ENCODE measurements around a stretch of chr13.

- RAMPAGE, long total RNA = no peak
- RRBS = no CpG with 5 or more reads among the region's 32 CpGs
Observed at GRCh38 chr13:113451871-113452676, 1.2 kb downstream of the ADPRHL1 start.

- RAMPAGE, long total RNA = no peak
- RRBS = 96% methylated on average over 2 of the region's 26 CpGs
Observed at GRCh38 chr13:113549117-113549915, 35.2 kb upstream of the TFDP1 start.

GRCh38 chr13:113658268-113658697 lies 285 bp upstream of the ATP4B start:
- RAMPAGE, long total RNA = no peak
- RRBS = 58% methylated on average over 16 of the region's 22 CpGs

- RAMPAGE, long total RNA = no peak
- RRBS = no CpG with 5 or more reads among the region's 17 CpGs
Observed at GRCh38 chr13:113670225-113670718, 3.3 kb downstream of the GRK1 start.

DNA sequence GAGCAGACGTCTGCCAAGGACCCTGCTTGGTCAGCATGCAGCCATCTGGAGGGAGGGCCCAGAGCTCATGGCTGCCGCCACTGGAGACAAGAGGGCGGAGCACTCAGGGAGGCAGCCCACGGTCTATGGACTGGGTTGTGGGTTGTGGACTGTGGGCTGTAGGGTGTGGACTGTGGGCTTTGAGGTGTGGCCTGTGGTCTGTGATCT lies 31.9 kb upstream of the TMEM255B start:
- RAMPAGE, long total RNA = no peak
- RRBS = no CpG with 5 or more reads among the region's 4 CpGs

DNA sequence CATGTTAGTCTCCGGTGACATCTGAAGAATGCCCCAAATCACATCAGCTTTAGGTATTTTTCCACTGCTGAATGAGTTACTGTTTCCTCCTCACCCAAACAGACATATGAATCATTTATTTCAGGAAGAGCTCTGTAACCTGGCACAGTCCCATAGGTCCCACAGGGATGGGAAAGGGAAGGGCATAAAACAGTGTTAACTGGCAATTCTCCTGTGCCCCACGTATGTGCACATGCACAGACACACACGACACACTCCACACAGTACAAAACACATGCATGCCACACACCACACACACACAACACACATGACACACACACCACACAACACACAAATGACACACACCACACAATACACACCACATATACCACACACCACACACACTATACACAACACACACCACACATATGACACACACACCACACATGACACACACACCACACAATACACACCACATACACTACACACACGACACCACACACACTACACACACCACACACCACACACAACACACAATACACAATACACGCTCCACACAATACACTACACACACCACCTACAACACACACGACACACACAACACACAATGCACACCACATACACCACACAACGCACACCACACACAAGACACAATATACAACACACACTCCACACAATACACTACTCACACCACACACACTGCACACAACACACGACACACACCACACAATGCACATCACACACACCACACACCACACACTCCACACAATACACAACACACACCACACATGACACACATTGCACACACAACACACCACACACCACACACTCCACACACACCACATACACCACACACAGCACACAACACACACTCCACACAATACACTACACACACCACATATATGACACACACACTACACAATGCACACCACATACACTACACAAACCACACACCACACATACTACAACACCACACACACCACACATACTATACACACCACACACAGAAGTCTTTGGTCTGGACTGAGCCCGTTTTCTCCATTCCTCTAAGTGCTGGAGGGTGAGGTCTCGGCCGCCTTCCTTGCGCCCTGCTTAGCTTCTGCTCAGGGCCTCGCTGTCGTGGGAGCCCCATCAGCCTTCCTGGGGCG lies 15.6 kb downstream of the TMEM255B start:
- RAMPAGE, long total RNA = no peak
- RRBS = no CpG with 5 or more reads among the region's 15 CpGs

DNA sequence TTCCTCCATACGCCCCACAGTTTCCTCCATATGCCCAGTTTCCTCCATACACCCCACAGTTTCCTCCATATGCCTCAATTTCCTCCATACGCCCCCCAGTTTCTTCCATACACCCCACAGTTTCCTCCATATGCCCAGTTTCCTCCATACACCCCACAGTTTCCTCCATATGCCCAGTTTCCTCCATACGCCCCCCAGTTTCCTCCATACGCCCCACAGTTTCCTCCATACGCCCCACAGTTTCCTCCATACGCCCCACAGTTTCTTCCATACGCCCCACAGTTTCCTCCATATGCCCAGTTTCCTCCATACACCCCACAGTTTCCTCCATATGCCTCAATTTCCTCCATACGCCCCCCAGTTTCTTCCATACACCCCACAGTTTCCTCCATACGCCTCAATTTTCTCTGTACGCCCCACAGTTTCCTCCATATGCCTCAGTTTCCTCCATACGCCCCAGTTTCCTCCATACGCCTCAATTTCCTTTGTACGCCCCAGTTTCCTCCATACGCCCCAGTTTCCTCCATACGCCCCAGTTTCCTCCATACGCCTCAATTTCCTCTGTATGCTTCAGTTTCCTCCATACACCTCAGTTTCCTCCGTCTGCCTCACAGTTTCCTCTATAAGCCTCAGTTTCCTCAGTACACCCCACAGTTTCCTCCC lies 22.2 kb downstream of the GAS6 start:
- RAMPAGE, long total RNA = no peak
- RRBS = no CpG with 5 or more reads among the region's 17 CpGs

GRCh38 chr13:113844995-113845990 lies 18.6 kb downstream of the GAS6 start:
- RAMPAGE, long total RNA = no peak
- RRBS = 23% methylated on average over 2 of the region's 23 CpGs

DNA sequence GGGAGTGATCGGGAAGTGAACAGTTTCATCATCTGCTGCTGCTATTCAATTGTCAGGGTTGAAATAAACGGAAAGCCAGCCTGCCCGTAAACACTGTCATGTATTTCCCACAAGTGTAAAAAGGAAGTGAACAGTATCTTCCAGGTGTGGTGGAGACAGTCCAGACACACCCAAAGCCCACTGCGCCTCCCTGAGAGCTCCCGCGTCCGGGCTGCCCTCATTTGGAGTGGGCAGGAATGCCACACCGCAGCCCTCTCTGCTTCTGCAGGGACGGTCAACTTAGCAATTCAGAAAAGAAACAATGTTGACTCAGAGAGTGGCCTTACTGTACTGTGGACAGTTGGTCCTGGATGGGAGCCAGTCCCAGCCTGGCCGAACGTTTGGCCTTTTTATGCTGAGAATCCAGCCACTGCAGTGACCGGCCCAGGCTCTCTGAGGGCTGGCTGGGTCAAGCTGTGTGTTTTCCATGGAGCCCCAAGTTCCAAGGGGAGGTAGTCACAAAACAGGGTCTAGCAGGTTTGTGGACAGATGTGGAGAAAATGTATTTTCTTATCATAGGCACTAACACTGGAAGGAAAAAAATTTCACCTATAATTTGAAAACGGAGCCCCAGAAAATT lies 7.2 kb downstream of the GAS6 start:
- RAMPAGE, long total RNA = no peak
- RRBS = no CpG with 5 or more reads among the region's 13 CpGs

- RAMPAGE, long total RNA = no peak
- RRBS = no CpG with 5 or more reads among the region's 18 CpGs
Observed at GRCh38 chr13:113881592-113882669, 18.1 kb upstream of the GAS6 start.

DNA sequence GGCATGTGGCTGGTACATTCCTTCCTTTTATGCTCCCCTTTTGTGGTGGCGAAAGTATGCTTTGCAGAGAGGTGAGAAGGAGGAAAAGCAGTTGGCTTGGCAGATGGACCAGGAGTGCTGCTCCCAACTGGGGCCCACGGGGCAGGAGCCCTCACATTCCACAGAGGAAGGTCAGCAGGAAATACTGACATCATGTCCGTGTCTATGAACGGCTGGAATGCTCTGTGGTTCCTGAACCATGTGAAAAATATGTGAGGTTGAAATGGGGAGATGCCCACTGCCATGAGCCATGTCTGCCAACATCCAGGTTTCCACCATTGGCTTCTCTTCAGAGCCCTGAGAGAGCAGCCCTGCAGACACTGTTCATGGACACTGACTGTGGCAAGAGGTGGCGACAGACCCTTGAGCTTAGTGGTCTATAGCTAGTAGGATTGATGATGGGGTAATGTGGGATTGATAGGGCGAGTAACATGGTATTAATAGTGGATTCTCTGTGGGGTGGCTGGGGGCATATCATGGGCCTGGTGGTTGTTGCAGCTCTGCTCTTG lies 33.4 kb upstream of the GAS6 start:
- RAMPAGE, long total RNA = no peak
- RRBS = no CpG with 5 or more reads among the region's 6 CpGs

DNA sequence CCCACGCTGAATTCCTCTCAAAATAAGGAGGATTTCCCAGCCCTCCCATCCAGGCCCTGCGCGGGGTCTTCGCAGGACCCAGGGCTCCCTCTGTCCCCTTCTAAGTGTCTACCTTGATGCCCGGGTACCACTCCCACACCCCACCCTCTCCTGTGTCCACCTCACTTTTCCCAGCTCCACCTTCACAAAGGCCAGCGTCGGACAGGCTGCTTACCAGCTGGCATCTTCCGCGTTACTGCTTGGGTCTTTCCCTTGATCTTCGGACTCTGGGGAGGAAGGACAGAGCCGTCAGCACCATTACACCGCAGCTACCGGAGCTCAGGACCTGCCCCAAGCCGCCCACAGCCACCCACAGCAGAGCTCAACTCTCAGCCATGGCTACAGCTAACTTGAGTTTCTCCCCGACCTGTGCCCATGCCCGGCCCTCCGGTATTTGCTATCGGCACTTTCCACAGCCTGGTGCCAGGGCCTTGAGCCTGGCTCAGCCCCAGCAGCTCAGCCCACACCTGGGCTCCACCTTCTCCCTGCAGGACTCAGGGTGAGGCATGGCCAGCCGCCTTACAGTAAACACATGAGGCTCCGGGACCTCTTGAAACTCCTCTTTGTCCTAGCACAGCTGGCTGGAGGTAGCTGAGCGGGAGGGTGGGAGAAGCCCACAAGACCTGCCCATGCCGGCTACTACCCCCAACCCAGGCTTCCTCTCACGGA lies 3.8 kb downstream of the C13orf46 start:
- RAMPAGE, long total RNA = no peak
- RRBS = no CpG with 5 or more reads among the region's 23 CpGs

GRCh38 chr13:113978404-113979586 lies 4.9 kb upstream of the C13orf46 start:
- RAMPAGE, long total RNA = no peak
- RRBS = 84% methylated on average over 8 of the region's 49 CpGs

- RAMPAGE, long total RNA = no peak
- RRBS = no CpG with 5 or more reads among the region's 5 CpGs
Observed at GRCh38 chr13:114093525-114094491, 38.6 kb downstream of the RASA3 start.

DNA sequence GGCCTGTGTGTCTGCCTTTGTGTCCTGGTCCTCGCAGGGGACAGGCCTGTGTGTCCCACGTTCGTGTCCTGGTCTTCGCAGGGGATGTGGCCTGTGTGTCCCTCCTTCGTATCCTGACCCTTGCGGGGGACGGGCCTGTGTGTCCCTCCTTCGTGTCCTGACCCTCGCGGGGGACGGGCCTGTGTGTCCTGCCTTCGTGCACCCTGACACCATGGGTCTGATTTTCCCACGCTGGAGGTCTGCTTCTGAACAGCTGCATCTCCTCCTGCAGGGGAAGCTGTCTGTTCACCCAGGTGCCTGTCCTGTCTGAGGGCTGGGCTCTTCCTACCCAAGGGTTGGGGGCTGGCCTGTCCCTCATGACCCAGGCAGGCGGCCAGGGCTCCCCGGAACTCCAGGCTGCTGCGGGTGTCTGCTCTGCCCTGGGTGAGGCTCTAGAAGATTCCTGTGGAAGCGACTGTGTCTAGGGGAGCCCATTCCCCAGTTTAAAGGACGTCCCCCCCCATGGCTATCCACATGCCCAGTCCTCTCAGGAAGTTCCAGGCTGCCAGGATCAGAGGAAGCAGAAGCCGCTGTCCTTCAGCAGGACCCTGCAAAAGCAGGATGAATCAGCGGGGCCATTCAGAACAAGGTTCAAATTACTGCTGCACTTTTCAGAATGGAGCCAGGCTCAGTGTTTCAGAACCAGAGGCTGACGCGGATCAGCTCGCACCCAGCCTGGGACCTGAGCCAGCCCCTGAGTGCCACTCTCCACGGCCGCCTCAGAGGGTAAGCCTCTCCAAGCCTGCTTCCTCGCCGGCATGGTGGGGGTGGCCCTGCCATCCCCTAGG lies 25.0 kb downstream of the RASA3 start:
- RAMPAGE, long total RNA = no peak
- RRBS = 95% methylated on average over 2 of the region's 27 CpGs

DNA sequence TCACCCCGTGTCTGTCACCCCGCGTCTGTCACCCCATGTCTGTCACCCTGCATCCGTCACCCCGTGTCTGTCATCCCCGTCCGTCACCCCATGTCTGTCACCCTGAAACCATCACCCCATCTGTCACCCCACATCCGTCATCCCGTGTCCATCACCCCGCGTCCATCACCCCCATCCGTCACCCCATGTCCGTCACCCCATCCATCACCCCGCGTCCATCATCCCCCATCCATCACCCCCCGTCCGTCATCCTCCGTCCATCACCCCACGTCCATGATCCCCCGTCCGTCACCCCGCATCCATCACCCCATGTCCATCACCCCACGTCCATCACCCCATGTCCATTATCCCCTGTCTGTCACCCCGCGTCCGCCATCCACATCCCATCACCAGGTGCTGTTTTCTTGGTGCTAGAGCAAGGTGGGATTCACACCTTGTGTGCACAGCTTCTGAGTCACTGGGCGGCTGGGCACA lies 24.2 kb downstream of the RASA3 start:
- RAMPAGE, long total RNA = no peak
- RRBS = no CpG with 5 or more reads among the region's 27 CpGs

- RAMPAGE, long total RNA = no peak
- RRBS = 88% methylated on average over 7 of the region's 27 CpGs
Observed at GRCh38 chr13:114109538-114110107, 22.8 kb downstream of the RASA3 start.

DNA sequence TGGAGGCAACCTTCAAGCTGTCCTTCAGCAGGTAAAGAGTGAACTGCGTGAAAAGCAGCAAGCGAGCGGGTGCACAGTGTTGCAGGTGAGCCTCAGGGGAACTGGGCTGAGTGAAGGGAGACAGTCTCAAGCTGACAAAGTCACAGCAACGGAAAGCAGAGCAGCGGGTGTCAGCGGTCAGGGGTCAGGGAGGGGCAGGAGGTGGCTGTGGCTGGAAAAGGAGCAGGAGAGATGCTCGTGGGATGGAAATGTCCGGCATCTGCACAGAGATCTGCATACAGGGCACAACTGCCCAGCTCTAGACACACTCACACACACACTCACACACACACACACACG lies 8.5 kb upstream of the RASA3 start:
- RAMPAGE, long total RNA = no peak
- RRBS = no CpG with 5 or more reads among the region's 9 CpGs

DNA sequence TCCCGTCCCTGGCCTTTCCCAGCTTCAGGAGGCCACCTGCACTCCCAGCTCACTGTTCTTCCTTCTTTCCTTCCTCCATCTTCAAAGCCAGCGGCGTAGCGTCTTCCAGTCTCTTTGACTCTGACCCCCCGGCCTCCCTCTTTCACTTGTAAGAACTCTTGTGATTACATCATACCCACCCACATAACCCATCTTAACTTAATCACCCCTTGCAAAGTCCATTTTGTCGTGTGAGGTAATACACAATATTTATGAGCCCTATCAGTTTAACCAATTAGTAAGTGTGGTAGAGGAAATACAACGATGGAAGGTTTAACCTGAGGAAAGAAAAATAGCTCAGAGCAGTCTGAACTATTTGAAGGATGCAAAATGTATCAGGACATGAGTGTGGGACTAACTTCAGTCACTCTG lies 4.5 kb upstream of the CDC16 start:
- RAMPAGE, long total RNA = no peak
- RRBS = no CpG with 5 or more reads among the region's 7 CpGs

DNA sequence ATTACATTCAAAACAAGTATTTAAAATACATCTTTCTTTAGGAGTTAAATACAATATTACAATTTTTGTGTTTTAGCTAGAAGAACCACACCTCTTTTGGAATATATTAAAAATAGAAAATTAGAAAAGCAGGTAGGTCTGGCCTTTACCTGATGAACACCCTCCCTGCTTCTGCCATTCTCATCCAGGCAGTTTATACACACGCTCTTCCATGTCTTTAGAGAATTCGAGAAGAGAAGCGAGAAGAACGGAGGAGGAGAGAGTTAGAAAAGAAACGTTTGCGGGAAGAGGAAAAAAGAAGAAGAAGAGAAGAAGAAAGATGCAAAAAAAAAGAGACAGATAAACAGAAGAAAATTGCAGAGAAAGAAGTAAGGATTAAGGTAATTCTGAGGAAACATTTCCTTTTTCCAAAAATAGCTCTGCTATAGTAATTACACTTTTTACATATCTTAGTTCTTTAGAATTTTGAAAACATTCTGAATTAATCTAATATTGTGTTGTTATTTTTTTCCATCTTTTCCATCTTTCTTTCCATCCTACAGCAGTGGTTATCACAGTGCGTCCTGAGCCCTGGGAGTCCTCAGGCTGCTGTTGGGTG lies 10.1 kb downstream of the UPF3A start:
- RAMPAGE, long total RNA = no peak
- RRBS = no CpG with 5 or more reads among the region's 7 CpGs